Temporal lobe (tissue), 2 donors: ENCODE data around the gene SLCO6A1.

DNA sequence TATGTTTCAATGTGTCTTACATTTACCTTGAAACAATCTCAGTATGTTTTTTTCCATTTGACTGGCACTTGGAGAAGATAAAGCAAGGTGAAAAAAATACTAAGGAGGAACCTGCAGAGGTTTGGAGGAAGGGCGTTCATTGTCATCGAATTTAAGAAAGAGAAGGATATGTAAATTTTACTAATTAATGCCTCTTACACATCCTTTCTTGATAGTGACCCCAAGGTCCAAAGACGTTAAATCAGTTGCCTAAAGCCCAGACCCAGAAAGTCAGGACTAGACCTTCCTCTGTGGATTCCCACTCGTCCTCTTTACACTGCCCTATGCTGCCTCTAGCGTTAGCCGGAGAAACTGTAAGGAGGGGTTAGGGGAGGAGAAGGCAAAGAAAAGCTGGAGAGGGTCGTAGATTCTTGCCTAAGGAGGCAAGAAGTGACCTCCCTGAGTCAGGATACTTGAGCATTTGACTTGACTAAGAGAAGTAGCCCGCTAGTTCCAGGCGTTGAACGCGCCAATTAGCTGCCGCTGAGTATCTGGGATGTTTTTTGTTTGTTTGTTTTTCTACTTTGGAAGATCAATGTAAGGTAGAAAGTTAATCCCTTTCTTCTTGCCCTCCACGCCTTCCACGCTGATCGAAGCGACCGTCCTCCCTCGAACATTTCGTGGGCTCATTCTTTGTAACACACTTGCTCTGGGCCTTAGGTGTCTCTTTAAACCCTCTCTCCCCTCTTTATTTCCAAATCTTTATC is 5.3 kb upstream of the RGMB start:
- RAMPAGE, long total RNA, result no peak

DNA sequence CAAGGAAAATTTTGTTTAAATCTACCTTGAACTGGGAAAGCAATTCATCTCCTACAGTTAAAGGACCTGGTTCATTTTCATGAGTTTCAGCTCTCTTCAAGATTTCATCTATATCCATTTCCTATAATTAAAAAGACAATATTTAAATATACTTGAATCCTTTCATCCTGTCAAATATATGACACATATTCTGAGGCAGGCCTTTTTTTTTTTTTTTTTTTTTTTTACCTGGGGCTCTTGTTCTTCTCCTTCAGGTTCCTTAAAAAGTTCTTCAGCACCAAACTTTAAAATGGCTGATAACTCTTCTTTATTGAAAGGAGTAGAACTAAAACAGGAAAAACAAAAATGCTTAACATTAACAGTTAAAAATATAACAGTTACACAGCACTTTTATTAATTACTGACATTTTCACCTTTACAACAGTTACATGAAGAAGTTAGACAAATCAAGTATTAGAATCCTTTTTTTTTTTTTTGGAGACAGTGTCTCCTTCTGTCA is 47.7 kb downstream of the CHD1 start:
- RAMPAGE, long total RNA, result no peak

- RAMPAGE, long total RNA, result no peak
These were observed 10.5 kb downstream of the CHD1 start for GRCh38 chr5:98918301-98918694.

- RAMPAGE, long total RNA, result no peak
These were observed 91.1 kb upstream of the CHD1 start for GRCh38 chr5:99019814-99020367.

- RAMPAGE, long total RNA, result no peak
These were observed 96.5 kb upstream of the CHD1 start for GRCh38 chr5:99025292-99025802.

GRCh38 chr5:99032927-99033558 is 104.2 kb upstream of the CHD1 start:
- RAMPAGE, long total RNA, result no peak

DNA sequence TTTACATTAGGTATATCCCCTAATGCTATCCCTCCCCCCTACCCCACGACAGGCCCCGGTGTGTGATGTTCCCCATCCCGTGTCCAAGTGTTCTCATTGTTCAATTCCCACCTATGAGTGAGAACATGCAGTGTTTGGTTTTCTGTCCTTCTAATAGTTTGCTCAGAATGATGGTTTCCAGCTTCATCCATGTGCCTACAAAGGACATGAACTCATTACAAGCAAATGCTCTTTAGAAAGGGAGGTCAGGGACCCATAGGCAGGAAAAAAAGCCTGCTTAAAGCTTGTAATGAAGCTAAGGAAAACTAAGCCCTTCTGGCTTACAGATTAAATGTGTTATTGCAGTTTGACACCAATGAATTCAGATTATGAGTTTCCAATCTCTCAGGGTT is 462 bp upstream of the FAM174A start:
- RAMPAGE, long total RNA, result no peak

DNA sequence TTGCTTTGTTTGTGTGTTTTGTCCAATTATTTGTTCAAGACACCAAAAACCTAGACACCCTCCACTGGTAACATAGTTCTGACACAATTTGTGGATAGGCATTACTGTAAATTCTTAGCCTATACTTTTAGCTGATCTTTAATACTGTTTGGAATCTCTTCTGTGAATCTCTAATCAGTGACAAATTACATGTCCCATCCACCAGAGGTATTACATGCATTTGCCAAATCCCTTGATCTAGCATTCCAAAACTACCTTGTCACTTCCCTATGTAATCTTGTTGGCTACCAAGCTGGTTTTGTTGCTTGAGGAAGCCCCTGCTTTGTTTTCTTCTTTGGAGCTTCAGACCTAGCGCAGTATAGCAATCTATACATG is 61.5 kb downstream of the ST8SIA4 start:
- RAMPAGE, long total RNA, result no peak

GRCh38 chr5:102498565-102499275 is at the start of gene SLCO6A1:
TSS of gene SLCO6A1 (minus strand) at chr5:102499001.
- RAMPAGE, long total RNA, result no peak

DNA sequence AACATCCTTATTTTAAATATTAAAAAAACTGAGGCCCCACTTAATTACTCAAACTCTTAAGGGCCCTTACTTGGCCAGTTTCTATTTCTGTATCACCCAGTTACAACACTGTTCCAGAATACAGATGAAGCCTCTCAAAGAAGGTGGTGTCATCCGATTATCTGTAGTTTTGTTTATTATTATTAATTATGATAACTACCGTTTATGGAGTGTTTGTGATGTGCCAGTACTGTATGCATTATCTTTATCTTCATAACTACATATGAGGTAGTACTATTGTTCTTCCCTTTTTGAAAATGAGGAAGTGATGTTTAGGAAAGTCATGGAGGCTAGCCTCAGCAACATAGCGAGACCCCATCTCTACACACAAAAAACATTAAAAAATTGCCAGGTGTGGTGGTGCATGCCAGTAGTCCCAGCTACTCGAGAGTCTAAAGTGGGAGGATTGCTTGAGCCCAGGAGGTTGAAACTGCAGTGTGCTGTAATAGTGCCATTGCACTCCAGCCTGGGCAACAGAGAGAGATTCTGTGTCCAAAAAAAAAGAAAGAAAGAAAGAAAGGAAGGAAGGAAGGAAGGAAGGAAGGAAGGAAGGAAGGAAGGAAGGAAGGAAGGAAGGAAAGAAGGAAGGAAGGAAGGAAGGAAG is 47.6 kb downstream of the PAM start:
- RAMPAGE, long total RNA, result no peak

- RAMPAGE, long total RNA, result no peak
These were observed 171.3 kb downstream of the PAM start for GRCh38 chr5:102926503-102926806.

DNA sequence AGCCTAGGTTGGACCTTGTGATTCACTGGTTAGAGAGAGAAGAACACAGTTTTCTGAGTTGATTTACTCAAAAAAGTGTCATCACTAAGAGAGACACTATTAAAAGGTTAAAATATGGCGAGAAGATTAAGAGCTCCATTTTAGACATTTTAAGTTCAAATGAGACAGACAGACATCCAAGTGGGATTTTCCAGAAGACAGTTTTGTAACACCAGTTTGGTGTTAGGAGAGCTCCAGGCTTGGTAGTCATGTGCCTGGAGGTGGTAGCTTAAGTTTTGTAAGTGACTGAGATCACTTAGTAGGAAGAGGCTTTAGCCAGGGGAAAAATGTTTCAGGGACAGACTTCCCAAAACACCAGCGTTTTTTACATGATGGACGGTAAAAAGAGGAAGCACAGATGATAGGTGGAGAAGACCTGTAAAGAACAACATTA is 150.3 kb downstream of the GIN1 start:
- RAMPAGE, long total RNA, result no peak

DNA sequence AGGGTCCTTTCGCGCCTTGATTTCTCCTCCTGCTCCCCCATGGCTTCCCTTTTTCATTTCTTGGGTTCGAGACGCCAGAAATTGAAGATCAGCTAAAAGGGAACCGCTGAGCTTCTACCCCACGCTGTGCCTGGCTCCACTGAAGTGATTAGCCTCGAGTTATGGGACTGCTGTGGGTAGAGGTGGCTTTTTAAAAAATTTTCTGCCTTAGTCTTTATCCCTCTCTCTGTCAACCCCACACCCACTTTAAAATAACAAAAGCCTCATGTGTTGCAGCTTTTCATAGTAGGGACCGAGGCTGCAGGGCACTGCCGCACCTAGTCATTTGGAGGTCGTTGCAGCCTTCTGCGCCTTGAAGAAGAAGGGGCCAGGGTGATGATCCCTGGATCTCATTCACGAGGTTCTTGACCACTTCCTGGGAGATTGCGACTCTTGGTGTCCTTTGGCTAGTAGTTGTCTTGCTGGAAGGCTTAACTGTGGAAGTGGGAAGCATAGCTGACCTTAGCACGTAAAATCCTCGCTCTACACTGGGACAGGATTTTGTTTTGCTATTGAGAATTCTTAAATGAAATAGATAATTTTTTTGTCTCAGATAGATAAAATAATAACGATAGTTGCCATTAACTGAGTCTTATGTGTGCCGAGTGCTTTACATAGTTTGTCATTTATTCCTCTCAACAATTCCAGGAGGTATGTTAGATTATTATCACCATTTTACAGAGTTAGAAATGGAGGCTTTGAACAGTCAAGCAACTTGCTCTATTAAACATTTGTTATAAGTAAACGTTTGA is 761 bp downstream of the PPIP5K2 start:
- RAMPAGE, long total RNA, result no peak

GRCh38 chr5:104540613-104541095 is 978.1 kb upstream of the NUDT12 start:
- RAMPAGE, long total RNA, result no peak

DNA sequence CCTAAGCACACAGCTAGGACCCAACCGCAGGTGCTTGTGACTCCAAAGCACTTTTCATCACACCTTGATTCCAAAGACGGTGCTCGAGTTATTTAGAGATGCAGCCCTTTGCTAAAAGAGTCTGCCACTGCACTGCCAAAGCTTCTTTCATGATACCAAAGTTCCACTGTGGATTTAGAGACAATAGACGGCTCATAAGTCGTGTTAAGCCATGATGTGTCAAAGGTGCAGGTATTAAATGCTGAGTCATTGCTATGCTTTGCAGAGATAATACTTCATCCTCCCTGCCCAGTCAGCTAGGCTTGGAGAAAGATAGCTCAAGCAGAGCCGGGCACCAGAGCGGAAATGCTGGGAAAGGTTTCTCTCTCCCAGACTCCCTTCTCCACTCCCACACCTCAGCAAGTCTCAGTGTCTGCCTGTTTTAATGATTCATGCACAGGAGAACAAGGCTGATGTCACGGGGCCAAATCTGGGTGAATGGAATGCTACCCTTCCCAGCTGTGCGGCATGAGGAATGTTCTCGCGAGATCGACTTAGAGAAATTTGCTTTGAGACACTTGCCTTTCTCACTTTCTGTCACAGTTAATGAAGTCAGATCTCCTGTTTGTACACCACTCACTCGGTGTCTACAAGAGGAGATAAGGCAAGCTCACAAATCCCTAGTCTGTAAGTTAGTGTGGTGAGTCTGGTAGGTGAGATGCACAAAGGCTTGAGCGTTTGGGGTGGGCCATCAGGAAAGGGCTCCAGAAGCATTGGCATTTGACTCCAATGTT is 204.5 kb downstream of the EFNA5 start:
- RAMPAGE, long total RNA, result no peak

DNA sequence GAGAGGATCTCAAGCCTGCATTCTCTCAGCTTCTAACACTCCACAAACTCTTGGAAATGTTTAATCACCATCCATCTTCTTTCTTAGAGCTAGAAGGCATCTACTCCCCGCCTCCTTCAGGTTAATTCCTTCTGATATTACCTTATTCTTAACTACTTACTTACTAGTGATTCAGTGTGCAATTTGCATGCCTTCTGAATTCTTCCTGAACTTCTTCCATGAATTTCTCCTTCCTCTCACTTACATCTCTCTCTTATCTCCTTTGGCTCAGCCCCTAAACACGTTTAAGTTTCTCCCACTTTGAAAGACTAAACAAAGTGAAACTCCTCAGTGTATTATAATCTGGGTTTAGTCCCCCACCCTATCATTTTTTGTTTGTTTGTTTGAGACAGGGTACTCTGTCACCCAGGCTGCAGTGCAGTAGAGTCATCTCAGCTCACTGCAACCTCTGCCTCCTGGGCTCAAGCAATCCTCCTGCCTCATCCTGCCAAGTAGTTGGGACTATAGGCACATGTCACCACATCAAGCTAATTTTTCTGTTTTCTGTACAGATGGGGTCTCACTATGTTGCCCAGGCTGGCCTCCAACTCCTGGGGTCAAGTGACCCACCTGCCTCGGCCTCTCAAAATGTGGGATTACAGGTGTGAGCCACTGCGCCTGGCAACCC is 242.1 kb downstream of the FBXL17 start:
- RAMPAGE, long total RNA, result no peak

DNA sequence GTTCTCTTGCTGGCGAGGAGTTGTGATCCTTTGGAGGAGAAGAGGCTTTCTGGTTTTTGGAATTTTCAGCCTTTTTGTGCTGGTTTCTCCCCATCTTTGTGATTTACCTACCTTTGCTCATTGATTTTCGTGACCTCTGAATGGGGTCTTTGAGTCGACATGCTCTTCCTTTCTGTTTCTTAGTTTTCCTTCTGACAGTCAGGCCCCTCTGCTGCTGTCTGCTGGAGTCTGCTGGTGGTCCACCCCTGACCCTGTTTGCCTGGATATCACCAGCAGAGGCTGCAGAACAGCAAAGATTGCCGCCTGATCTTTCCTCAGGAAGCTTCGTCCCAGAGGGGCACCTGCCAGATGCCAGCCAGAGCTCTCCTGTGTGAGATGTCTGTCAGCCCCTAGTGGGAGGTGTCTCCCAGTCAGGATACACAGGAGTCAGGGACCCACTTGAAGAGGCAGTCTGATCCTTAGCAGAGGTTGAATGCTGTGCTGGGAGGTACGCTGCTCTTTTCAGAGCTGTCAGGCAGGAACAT is 169.5 kb downstream of the FBXL17 start:
- RAMPAGE, long total RNA, result no peak

GRCh38 chr5:108320071-108320647 is 61.7 kb downstream of the FBXL17 start:
- RAMPAGE, long total RNA, result no peak

DNA sequence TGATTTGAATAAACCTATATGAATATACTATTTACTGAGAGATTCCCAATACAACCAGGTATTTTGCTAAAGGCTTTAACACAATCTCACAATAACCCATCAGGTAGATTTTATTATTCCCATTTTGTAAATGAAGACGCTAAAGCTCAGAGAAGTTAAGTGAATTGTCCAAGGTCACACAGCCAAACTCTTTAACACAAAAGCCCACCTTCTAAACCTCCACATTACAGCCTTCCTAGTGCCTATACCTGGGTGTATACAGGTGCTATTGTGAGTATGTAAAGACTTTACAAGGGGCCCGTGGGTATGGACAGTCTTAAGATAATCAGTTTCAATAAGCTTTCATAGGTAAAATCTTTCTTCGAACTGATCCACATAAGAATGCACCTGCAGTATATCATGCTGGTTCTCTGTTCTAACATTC is 59.2 kb downstream of the PJA2 start:
- RAMPAGE, long total RNA, result no peak

- RAMPAGE, long total RNA, result no peak
These were observed 820 bp downstream of the MAN2A1 start for GRCh38 chr5:109690582-109690911.